ENCODE measurements around a stretch of chrX.

DNA sequence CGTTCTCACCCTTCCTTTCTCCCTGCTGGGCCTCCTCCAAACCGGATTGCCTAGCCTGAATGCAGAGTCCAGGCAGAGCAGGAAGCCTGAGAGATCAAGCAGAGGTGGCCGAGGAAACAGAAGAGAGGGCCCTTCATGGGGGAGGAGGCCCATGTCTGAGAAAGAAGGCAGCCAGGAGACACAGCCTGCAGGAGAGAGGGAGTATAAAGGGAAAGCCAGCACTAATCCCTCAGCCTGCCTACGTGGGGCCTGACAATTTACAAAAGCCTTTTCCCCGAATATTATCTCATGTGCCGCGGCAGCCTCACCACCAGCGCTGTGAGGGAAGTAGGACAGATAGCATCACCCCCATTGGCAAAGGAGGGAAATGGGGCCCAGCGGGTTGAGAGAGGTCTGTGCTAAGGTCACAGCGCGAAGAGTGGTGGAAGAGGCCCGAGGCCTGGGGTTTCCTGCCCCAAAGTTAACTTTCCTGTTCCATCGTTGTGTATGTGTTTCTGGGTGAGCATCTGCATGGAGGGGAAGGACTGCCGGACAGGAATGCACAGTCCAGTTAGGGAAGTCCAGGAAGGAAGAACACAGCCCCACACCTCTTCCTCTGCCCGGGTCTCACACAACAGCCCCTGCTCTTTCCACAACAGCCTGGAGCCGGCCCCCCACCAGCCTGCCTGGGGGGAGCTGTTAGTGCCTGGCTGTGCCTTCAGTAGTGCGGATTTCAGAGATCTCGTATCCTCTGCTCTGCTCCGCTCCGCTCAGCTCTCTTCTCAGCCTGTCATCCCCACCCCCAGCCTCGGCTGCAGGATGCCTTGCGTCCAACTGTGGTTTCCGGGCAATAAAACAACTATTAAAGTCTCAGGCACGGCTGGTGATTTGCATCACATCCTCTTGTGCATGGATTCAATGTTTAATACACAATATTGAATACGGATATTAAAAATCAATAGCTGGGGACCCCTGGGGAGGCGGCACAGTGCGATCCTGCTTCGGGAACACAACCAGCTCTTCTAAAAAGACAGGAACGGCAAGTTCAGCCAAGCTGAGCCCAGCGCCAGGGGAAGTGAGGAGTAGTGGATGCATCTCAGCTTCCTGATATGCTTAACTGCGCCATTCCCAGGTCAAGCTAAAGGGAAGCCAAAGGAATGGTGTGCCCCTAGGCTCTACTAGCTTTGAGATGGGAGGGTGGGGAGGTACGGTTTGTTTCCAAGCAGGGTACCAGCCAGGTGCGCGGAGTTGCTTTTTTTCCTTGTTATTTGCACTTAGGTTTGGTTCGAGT, 51.1 kb upstream of the BCOR start:
- PRO-cap, result unidirectional peak, minus-strand start at position 774 of the sequence; unidirectional peak, minus-strand start at position 815 of the sequence

GRCh38 chrX:40156180-40156417, 58.3 kb upstream of the BCOR start:
- PRO-cap, result no peak

- PRO-cap, result no peak
Measured at GRCh38 chrX:40273296-40273748, 175.6 kb upstream of the BCOR start.

DNA sequence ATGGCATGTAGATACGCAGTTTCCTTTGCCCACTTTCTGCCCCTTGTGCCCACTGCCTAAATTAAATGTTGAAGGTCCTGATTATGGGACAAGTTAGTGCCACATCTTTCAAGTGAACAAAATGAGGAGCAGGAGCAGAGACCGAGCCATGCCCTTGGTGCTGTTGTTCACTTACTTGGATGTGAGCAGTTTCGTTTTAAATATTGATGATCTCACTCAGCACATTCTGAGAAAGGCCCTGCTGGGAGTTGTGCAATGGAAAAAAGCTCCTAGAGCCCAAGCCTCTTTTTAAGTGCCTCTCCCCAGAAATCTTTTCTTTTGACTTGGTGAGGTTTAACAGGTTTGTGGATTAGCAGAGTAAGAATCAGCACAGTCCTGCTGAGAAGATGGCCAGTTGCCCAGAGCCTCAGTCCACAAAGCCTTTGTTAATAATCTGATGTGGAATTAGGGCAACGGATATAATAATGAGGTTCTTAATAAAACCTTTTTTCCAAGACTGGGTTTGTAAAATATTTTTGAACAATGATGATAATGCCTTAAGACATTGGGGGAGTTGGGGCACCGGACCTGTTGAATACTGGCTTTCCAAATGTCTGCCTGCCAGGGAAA, 157.5 kb upstream of the ATP6AP2 start:
- PRO-cap, result no peak

GRCh38 chrX:40543942-40544385, 36.8 kb upstream of the ATP6AP2 start:
- PRO-cap, result no peak

DNA sequence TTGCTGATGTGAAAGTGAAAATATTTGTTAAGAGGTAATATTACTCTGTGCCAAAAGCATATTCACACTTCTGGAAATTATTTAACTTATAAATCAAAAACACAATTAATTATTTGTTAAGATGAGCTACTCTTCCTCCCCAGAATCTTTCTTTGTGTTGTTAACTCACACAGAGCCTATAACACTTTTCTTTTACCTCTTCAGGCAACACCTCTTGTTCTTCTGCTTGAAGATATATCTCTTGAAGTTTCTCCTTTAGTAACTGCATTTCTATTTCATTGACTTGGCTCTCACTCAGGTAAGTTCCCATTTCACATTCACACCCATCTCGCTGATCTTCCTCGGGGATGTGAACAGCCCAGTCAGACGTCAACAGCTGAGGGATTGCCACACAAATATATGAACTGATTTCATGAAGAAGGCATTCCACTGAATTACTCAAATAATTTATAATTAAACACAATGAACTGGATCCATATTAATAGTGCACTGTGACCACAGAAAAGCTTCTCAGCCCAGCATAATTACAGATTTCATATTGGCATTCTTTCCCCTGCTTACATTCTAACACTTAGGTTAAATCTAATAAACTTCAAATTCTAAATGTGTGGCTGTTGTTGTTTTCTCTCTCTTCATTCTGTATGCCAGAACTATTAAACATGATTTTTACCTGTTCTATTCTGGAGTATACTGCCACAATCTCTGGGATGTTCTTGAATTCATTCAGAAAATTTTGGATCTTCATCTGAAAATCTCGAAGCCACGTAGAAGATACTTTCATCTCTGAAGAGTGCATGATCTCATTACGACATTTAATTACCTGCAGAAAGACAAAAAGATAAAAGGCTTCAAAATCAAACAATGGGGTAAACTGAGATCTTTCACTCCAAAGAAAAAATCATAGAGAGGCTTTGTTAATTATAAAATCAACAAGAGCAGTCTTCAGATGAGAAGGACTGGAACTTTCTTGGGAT, 10.7 kb downstream of the CXorf38 start:
- PRO-cap, result no peak

DNA sequence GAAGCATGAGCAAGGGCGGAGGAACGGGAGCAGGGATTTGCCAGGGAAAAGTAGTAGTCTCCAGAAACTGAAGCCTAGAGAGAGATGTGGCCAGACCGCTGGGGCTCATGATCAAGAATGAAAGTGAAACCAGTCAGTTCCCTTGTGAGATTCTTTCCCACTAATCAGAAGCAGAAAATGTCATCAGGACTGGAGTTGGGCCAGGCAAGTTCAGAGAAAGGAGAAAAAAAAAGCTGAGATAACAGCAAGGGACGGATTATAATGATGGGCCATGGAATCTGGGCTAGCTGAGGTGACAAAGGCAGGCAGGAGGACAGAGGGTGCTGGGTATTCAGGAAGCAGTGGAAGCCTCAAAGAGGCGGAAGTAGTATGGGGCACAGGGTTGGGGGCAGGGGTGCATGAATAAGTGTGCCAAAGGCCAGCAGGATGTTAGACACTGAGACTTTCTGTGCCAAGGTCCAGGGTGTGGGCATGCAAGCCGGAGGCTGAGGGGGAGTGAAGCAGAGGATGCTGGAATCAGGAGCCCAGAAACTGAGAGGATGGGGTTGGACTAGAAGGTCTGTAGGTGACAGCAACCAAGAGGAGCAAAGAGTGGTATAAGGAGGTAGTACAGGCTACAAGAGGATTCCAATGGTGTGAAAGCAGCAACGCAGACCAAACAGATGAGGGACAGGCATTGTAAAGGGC, 2.4 kb downstream of the CXorf38 start:
- PRO-cap, result bidirectional peak, plus-strand start at position 527 of the sequence, minus-strand start at position 119 of the sequence

DNA sequence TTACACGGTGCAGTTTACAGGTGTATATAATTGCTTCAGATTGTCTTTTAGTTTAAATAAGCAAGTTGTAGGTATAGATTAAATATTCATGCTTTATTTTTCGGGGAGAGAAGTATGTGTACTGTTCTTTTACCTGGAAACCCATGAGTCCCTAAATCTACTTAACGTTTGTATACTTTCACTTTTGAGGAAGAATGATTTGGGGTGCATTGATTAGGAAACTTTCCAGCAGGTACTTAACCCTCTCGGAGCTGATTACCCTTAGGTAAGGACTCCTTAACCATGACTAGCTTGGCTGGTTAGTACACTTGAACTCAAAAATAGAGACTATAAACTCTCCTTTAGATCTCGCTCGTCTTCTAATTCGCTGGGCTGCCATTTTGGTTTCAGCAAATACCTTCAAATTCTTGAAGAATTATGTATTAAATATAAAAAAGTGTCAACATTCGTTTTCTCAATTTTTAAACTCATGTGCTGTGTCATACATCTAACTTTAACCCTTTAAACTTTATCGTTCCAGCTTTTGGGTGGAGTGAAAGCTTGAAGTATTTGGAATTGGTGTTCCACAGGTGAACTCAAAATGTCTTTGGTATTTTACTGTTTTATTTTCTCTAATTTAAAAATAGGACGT, 2.0 kb downstream of the USP9X start:
- PRO-cap, result no peak

DNA sequence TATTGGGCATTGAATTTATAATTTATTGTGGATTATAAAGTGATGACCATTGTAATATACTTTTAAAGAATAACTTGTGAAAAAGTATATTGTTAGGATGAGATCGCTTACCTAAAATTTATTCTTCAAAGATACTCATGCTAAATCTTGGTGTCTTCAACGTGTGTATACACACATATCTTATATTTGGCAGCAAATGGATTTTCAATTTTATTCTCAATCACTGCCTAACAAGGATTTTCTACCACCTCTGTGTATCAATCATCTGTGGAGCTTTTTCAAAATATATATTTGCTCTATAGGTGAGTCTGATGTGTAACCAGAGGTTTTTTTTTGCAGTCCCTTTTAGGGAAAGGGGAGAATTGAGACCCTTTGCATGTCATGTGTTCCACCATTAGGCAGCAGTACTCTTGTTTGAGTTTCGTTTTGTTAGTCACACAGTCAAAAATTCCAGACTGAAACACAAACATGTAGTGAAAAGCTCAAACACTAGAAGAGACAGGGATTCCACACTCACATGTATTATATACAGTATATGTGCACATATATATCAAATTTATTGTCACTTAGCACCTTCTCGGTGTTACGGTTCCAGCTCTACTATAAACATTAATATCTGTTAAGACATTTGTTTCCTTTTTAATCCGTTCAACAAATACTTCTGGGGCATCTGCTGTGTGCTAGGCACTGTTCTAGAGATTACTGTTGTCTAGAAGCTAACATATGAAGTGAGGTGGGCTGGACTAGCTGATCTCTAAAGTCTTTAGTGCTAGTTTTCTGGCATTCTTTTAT, 5.3 kb downstream of the USP9X start:
- PRO-cap, result no peak

DNA sequence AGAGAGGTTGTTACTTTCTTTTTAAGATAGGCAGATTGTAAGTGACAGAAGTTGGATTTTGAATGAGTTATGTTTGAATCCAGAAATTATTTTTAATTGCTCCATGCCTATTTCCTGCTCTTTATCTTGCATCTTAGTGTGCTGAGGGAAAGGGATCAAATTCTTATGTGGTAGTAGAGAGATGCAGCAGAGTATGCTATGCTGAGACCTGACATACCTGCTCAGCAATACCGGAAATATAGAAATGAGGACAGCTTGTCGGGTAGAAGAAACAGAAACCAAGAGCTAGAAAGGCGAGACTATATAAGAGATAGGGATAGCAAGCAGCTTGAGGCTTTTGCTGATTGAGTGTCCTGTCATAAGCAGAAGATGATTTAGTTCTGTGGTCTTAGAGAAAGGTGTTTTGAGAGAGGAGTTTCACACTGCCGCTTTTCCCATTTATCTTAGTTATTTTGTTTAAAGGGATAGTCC, 31.6 kb downstream of the USP9X start:
- PRO-cap, result no peak

- PRO-cap, result no peak
Measured at GRCh38 chrX:41140908-41141463, 55.7 kb downstream of the USP9X start.

- PRO-cap, result no peak
Measured at GRCh38 chrX:41302281-41302812, 31.6 kb upstream of the DDX3X start.

GRCh38 chrX:41336682-41336934, 2.6 kb downstream of the DDX3X start:
- PRO-cap, result no peak

- PRO-cap, result no peak
Measured at GRCh38 chrX:41342453-41342754, 8.4 kb downstream of the DDX3X start.

DNA sequence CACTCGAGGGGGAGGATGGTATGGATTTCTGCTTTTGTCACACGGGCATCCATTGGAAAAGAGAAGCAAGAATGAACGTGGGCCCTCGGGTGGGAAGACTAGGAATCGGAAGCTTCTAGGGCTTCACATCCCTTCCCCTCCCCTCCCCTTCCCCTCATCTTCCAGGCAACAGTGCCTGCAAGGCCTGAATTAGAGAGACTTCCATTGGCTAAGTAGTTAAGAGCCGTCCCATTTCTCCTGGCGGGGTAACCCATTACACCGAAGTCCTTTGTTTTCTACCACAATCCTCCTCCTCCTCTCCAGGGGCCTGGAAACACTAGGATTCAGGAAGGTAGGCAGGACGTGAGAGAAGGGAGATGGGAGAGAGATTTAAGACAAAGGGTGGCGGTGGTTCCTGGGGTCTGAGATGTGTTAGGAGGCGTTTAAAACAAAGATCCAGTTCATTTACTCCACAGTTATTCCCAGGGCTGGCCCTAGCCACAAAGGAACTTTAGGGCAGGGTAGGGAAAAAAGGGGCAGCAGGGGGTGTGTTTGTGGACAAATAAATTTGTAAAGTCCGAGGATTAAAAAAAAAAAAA, 28.0 kb downstream of the NYX start:
- PRO-cap, result no peak

GRCh38 chrX:41475635-41476454, 28.7 kb downstream of the NYX start:
- PRO-cap, result no peak

DNA sequence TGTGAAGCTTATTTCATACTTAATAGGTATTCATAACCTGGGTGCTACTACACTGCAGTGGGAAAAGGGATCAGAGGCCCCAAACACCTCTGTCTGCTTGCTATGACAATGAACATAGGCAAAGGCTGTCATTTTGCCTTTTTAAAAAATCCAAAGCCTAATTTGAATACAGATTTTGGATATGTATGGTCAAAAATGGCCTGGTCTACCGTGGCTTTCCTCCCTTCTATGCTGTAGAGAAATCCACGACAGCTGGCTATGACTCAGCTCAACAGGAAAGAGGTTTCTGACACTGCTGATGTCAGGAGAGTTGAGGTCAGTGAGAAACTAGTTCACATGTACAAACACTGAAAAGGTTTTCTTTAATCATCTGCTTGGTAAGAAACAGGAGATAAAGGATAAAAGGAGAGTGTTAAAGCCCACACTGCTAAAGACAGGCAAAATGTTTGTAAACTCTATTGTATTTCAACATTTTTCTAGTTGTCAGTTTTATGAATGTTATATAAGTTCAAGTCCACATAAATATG, 113.8 kb downstream of the NYX start:
- PRO-cap, result unidirectional peak, minus-strand start at position 233 of the sequence

DNA sequence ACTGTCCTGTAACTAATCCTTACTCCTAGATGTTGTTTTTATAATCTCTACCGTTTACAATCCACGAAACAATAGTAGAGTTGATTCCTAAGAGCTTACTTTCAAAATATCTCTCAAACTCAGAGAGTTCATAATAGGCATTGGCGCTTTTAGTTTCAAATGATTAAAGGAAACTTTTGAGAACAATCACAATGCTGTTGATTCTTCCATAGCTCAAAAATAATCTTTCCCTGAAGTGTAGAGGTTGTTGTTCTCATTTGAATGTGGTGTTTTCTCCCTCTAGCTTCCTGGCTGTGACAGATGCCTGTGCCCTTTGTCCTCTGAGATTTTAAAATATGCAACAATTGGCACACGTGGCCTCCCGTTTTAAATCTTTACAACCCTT, 22.7 kb upstream of the CASK start:
- PRO-cap, result unidirectional peak, minus-strand start at position 289 of the sequence

DNA sequence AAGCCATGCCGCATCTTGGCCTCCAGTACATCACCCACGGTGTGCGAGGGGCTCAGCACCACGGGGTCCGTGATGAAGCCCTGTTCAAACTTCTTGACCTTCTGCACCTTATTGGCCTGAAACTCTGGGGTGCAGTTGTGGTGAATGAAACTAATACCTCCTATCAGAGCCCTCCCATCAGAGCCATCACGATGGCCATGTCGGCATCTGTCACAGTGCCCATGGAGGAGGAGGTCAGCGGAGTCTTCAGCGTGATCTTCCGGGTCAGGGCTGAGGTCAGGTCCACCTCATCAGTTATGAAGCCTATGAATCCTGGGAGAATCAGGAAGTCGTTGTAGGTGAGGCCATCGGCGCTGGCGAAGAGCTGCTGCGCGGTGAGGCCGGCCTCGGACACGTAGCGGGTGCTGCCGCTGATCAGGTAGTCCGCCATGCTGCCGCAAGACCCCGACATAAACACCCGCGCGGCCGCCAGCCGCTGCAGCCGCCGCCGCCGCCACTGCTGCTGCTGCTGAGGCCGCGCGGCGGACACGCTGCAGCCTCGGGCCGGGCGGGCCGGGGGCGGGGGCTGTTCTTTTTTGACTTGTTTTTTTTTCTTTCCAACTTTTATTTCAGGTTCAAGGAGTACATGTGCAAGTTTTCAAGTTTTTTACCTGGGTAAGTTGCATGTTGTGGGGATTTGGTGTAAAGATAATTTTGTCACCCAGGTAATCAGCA, 376.7 kb upstream of the MAOA start:
- PRO-cap, result no peak

DNA sequence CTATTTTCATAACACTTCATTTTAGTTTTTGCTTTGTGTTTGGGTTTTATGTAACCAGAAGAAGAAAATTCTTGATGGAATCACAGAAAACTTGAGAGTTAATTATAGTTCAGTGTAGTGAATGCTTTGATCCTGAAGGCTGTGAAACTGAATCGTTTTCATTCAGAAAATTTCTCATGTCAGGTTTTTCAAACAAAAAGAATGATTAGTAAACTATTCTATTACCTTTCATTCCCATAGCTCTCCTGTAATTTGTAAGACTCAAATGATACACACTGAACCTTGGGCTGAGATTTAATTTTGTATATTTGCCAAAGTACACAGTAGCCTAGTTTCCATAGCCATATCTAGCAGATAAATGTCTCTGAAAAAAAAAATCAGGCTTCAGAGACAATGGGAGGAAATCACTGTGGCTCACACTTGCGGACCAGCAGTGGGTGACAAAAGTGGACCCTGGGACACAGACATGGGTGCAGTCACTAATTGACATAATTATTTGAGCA, 46.5 kb downstream of the MAOA start:
- PRO-cap, result no peak